ENCODE data around the gene DNAJA3.

GRCh38 chr16:4053919-4054681 is 62.1 kb downstream of the ADCY9 start:
- PRO-cap: no peak
- RAMPAGE, long total RNA, 4 experiments: no peak in any of the 4 experiments

- PRO-cap: no peak
- RAMPAGE, long total RNA, 4 experiments: no peak in any of the 4 experiments
Observed at GRCh38 chr16:4067697-4067968, 48.6 kb downstream of the ADCY9 start.

DNA sequence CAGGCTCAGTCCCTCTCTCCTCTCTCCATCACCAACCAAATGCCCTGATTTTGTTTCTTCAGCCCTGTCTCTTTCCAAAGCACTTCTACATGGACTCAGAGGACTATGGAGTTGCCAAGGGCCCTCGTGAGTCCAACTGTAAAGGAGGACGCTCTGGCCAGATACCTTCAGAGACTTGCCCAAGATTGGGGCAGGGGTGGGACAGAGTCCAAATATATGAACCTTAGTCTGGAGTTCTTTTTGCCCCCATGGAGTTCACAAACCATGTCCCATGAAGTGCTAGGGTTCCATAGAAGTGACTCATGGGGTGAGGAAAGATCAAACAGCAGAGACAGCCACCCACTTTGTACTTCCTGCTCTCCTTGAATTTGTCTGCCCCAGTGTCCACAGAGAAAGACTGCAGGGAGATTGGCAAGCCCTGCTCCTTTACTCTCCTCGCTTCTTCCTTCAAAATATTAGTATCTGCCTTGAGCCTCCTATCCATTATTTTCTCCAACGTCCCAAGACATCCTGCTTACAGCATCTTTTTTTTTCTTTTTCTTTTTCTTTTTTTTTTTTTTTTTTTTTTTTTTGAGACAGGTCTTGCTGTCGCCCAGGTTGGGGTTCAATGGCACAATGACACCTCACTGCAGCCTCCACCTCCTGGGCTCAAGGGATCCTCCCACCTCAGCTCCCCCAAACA is 28.9 kb downstream of the SRL start:
- PRO-cap: no peak
- RAMPAGE, long total RNA, 4 experiments: no peak in any of the 4 experiments

GRCh38 chr16:4218132-4218865 is 23.6 kb downstream of the SRL start:
- PRO-cap: no peak
- RAMPAGE, long total RNA, 4 experiments: no peak in any of the 4 experiments

- PRO-cap: no peak
- RAMPAGE, long total RNA, 4 experiments: no peak in any of the 4 experiments
Observed at GRCh38 chr16:4240221-4241245, 1.3 kb downstream of the SRL start.

GRCh38 chr16:4244175-4244820 is 2.4 kb upstream of the SRL start:
- PRO-cap: no peak
- RAMPAGE, long total RNA, 4 experiments: no peak in any of the 4 experiments

- PRO-cap: no peak
- RAMPAGE, long total RNA, 4 experiments: no peak in any of the 4 experiments
Observed at GRCh38 chr16:4257195-4258510, 15.2 kb downstream of the TFAP4 start.

DNA sequence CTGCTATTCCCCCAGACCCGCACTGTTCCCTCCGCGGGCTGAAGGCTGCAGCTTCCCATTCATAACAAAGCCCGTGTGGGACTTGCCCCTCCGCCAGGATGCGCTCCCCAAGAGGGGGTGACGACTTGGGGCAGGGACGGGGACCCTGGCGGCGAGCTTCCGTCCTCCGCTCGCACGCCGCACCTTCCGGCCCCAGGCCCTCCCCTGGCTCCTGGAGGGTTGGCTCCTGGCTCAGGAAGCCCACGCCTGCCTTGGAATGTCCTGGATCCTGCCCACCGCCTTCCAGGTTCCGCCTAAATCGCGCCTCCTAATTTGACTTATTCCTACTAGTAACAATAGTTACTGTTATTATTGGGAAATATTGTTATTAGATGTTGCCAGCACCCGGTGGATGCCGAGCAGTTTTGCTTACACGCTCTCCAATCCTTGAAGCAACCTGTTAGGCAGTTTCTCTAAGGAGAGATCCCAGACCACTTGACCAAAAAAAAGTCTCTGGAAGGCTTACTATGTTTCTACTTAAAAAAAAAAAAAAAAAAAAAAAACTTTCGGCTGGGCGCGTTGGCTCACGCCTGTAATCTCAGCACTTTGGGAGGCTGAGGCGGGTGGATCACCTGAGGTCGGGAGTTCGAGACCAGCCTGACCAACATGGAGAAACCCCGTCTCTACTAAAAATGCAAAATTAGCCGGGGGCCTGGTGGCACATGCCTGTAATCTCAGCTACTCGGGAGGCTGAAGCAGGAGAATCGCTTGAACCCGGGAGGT is 1.2 kb upstream of the TFAP4 start:
- PRO-cap: no peak
- RAMPAGE, long total RNA, 4 experiments: no peak in any of the 4 experiments

DNA sequence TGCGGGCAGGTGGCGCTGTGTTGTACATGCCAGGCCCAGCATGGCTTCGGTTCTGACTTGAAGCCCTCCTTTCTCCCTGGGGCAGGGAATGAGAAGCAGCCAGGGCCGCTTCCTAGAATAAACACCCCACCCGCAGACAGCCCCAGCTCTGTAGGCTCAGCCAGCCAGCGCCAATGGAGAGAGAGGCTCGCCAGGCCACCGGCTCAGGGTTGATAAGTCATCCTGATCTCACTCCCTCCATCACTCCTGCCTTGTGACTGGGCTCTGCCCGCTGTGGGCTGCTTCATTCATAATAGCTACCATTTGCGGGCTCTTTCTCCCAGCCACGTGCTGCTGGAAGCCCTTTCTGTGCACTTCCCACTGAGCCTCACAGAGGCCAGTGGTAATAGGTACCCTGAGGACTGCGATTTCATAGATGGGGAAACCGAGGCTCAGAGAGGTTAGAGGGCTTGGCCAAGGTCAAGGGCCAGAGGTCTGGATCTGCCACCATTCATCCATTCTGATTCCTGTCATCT is 5.9 kb upstream of the GLIS2 start:
- PRO-cap: no peak
- RAMPAGE, long total RNA, 4 experiments: no peak in any of the 4 experiments

- PRO-cap: no peak
- RAMPAGE, long total RNA, 4 experiments: no peak in any of the 4 experiments
Observed at GRCh38 chr16:4340380-4340648, 10.8 kb downstream of the PAM16 start.

GRCh38 chr16:4344732-4345555 is 6.2 kb downstream of the PAM16 start:
- PRO-cap: no peak
- RAMPAGE, long total RNA, 4 experiments: no peak in any of the 4 experiments

DNA sequence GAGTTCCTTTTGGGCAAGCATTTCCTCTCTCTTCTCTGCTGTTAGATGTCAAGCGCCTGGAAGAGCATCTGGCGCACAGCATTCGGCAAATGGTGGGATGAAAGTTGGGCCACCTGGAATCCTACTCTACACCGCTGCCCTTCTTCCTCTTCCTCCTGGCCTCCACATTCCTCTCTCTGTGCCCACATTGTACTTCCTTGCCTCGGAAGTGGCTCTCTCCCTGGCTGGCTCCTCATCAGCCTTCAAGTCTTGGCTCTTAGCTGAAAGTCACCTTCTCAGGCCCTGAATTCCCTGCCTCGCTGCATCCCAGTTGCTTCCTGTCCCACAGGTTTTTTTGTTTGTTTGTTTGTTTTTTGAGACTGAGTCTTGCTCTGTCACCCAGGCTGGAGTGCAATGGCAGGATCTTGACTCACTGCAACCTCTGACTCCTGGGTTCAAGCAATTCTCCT is 2.5 kb upstream of the PAM16 start:
- PRO-cap: no peak
- RAMPAGE, long total RNA, 4 experiments: no peak in any of the 4 experiments

- PRO-cap: no peak
- RAMPAGE, long total RNA, 4 experiments: no peak in any of the 4 experiments
Observed at GRCh38 chr16:4372465-4372993, 881 bp downstream of the VASN start.

- PRO-cap: unidirectional peak, minus-strand start at chr16:4378544
- RAMPAGE, long total RNA, 4 experiments: no peak in any of the 4 experiments
Observed at GRCh38 chr16:4378139-4378668, 6.6 kb downstream of the VASN start.

GRCh38 chr16:4379456-4379743 is 7.8 kb downstream of the VASN start:
- PRO-cap: no peak
- RAMPAGE, long total RNA, 4 experiments: no peak in any of the 4 experiments

DNA sequence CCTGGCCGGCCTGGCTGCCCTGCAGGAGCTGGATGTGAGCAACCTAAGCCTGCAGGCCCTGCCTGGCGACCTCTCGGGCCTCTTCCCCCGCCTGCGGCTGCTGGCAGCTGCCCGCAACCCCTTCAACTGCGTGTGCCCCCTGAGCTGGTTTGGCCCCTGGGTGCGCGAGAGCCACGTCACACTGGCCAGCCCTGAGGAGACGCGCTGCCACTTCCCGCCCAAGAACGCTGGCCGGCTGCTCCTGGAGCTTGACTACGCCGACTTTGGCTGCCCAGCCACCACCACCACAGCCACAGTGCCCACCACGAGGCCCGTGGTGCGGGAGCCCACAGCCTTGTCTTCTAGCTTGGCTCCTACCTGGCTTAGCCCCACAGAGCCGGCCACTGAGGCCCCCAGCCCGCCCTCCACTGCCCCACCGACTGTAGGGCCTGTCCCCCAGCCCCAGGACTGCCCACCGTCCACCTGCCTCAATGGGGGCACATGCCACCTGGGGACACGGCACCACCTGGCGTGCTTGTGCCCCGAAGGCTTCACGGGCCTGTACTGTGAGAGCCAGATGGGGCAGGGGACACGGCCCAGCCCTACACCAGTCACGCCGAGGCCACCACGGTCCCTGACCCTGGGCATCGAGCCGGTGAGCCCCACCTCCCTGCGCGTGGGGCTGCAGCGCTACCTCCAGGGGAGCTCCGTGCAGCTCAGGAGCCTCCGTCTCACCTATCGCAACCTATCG is 10.2 kb downstream of the VASN start:
- PRO-cap: no peak
- RAMPAGE, long total RNA, 4 experiments: no peak in any of the 4 experiments

- PRO-cap: no peak
- RAMPAGE, long total RNA, 4 experiments: no peak in any of the 4 experiments
Observed at GRCh38 chr16:4399920-4400247, 16.5 kb downstream of the CORO7 start.

DNA sequence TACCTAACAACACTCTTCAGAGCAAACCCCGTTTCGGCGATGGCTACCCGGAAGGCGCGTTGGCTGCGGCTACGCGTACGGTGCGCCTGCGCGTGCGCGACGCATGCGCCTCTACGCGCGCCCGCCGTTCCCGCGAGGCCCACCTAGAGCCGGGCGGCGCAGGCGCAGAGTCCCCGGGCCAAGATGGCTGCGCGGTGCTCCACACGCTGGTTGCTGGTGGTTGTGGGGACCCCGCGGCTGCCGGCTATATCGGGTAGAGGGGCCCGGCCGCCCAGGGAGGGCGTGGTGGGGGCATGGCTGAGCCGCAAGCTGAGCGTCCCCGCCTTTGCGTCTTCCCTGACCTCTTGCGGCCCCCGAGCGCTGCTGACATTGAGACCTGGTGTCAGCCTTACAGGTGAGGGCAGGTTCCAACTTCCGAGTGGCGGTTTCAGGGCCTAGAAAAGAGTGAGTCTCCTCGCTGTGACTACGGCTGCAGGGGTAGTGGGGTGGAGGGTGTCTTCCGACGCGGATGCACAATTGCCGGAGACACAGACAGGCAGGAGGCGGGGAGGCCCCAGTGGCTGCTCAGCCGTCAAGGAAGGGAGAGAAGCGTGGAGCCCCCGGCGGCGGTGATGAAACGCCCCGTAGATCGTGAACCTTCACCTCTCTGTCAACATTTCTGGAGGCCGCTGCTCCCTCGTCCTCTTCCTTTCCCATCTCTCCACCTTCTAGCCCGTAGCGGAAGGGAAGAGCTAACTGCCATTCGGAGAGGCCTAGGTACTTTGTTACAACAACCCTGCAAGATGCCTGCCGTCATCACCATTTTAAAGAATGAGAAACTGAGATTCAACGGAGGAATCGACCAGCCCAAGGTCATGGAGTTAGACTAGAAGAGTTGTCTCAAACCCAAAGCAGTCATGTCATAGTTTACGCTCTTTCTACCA is at the start of gene DNAJA3:
TSS of gene DNAJA3 (plus strand) at position 170 of the 923 bp plus-strand sequence.
- PRO-cap: unidirectional peak, plus-strand start at position 170 of the sequence
- RAMPAGE, long total RNA, 4 experiments: start-site peak on the plus strand in 3 of 4 experiments, centred at positions 165 to 175 of the sequence, 148 to 1,107 reads per replicate

DNA sequence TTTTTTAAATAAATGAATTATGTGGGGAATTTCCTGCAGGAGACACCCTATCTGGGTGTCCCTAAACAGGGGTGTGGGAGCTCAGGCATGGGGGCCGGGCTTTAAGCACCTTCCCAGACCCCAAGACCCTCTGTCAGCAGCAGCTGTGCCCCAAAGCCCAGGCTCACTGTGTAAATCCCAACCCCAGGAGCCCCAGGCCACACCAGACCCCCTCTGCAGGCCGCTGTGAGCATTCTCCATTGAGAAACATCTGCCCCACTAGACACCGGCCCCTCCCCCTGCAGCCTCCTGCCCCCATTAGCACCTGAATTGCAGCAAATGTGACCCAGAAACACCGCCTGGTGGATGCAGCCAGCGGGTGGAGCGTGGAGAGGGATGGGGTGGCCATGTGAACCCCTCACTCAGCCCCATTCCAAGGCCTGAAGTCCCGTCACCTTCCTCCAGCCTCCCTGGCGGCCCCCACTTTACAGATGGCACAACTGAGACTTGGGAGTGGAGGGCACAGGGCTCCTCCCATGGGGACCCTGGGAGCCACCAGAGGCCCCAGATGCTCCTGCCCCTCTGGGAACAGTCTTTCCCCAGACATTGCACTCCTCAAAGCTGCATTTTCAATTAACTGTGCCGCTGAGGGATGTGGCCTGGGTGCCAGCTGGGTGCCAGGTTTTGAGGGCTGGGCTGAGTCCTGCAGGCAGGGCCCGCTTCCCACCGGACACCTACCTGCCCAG is 2.2 kb downstream of the UBALD1 start:
- PRO-cap: no peak
- RAMPAGE, long total RNA, 4 experiments: no peak in any of the 4 experiments

- PRO-cap: no peak
- RAMPAGE, long total RNA, 4 experiments: no peak in any of the 4 experiments
Observed at GRCh38 chr16:4673354-4673766, 20.0 kb upstream of the NUDT16L1 start.